ENCODE measurements around the gene MRPL42.

- PRO-cap, result no peak
Observed at GRCh38 chr12:93018636-93019275, 89.7 kb upstream of the EEA1 start.

- PRO-cap, result no peak
Observed at GRCh38 chr12:93095365-93095872, 166.3 kb upstream of the EEA1 start.

GRCh38 chr12:93237136-93237723, 140.5 kb upstream of the NUDT4 start:
- PRO-cap, result no peak

- PRO-cap, result no peak
Observed at GRCh38 chr12:93442871-93443306, 1.1 kb upstream of the UBE2N start.

- PRO-cap, result unidirectional peak, plus-strand start at chr12:93467529
Observed at GRCh38 chr12:93467341-93468374, at the start of gene MRPL42. Gene MRPL42, plus strand, starts transcription at chr12:93467514.

GRCh38 chr12:93573730-93574228, 1.3 kb downstream of the SOCS2 start:
- PRO-cap, result no peak

DNA sequence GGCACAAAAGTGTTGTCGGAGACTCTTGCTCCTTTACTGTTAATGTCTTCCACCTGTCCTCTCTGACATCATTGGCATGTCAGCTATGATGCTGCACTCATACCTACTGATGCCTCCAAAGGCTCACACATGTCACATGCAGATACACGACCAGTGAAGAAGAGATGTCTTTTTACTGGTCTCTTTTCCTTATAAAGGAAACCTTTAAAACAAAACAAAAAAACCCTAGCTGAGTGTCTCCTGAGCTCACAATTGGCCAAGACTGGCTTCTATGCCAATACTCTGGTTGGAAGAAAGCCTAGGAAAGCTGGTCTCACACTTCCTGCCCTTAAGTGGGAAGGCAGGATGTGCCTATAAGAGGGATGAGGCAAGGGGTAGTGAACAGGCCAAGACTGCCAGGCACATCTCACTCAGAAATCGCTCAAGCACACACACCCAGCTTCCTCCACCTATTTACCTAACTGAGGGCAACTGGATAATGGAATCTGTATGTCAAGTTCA, 49.9 kb downstream of the SOCS2 start:
- PRO-cap, result no peak

- PRO-cap, result no peak
Observed at GRCh38 chr12:93705867-93706708, 28.9 kb downstream of the CRADD start.

- PRO-cap, result no peak
Observed at GRCh38 chr12:93729910-93730501, 52.8 kb downstream of the CRADD start.

- PRO-cap, result no peak
Observed at GRCh38 chr12:93737687-93737939, 60.4 kb downstream of the CRADD start.

- PRO-cap, result no peak
Observed at GRCh38 chr12:93812973-93813570, 135.9 kb downstream of the CRADD start.

GRCh38 chr12:94047573-94048390, 100.6 kb upstream of the PLXNC1 start:
- PRO-cap, result no peak

GRCh38 chr12:94152259-94152829, 4.0 kb downstream of the PLXNC1 start:
- PRO-cap, result no peak

GRCh38 chr12:94174513-94175142, 26.3 kb downstream of the PLXNC1 start:
- PRO-cap, result no peak

- PRO-cap, result no peak
Observed at GRCh38 chr12:94336140-94336410, 123.6 kb downstream of the CEP83 start.

DNA sequence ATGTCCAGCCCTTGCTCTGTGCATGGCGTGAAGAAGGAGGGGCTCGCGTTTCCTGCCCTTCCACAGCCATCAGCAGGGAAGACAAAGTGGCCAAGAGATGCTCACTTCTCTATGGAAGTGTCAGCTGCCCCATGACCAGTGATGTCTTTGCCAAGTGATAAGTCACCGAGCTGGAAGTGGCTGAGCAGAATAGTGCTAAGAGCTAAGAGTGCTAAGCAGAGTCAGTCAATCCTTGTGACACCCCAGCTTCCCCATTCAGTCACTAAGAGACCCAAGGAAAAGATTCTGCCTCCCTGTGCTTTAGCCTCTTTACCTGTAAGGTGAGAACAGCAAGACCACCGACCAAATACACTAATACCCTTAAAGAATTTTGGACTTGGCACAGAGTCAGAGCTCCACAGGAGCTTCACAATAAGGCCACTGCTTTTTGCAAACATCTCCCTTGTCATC, 50.5 kb upstream of the CEP83 start:
- PRO-cap, result no peak

GRCh38 chr12:94586563-94586972, 63.8 kb downstream of the TMCC3 start:
- PRO-cap, result no peak

GRCh38 chr12:94631541-94631740, 18.9 kb downstream of the TMCC3 start:
- PRO-cap, result no peak

- PRO-cap, result no peak
Observed at GRCh38 chr12:94707821-94708631, 57.7 kb upstream of the TMCC3 start.

GRCh38 chr12:94953991-94954652, 49.4 kb downstream of the NDUFA12 start:
- PRO-cap, result no peak